Metastatic Liver Carcinoma in the Lung (tissue), 2 donors: ENCODE measurements around a stretch of chr1.

DNA sequence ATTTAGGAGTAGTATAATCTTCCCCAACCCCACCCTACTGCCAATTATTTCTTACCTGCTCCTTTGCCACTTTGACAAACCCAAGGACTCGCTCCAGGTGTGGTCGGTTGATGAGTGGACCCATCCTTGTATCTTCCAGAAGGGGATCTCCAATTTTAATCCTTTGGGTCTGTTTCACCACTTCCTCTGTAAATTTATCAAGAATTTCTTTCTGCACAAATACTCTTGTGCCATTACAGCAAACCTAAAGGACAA lies 29.2 kb downstream of the ALDH9A1 start:
- PRO-cap, 2 experiments: no peak in any of the 2 experiments

DNA sequence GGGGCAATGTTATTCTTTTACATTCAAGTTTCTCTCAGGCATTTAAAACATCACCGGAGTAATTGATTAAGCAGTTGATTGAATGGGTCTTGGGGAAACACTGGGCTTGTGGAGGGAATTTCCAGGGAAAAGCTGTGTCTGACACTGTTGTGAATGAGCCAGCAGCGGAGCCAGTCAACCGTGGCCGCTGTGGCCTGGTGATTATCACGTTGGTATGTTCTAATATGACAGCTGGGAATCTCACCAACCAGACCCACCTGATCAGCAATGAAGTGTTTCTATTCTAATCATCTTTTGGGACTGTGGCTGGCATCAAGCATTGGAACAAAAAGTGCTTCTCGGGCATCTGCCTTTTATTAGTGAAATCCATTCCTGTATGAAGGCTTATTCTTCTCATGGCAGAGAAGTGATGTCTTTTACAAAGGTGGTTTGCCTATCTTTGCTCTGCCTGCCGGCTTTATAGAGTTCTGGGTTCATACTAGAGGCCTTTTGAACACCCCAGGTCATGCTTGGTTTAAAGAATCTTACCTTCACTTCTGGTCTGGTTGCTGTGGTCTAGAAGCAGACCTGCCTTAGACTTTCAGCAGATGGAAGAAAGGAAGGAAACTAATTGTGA lies 141.1 kb upstream of the FAM78B start:
- PRO-cap, 2 experiments: no peak in any of the 2 experiments

DNA sequence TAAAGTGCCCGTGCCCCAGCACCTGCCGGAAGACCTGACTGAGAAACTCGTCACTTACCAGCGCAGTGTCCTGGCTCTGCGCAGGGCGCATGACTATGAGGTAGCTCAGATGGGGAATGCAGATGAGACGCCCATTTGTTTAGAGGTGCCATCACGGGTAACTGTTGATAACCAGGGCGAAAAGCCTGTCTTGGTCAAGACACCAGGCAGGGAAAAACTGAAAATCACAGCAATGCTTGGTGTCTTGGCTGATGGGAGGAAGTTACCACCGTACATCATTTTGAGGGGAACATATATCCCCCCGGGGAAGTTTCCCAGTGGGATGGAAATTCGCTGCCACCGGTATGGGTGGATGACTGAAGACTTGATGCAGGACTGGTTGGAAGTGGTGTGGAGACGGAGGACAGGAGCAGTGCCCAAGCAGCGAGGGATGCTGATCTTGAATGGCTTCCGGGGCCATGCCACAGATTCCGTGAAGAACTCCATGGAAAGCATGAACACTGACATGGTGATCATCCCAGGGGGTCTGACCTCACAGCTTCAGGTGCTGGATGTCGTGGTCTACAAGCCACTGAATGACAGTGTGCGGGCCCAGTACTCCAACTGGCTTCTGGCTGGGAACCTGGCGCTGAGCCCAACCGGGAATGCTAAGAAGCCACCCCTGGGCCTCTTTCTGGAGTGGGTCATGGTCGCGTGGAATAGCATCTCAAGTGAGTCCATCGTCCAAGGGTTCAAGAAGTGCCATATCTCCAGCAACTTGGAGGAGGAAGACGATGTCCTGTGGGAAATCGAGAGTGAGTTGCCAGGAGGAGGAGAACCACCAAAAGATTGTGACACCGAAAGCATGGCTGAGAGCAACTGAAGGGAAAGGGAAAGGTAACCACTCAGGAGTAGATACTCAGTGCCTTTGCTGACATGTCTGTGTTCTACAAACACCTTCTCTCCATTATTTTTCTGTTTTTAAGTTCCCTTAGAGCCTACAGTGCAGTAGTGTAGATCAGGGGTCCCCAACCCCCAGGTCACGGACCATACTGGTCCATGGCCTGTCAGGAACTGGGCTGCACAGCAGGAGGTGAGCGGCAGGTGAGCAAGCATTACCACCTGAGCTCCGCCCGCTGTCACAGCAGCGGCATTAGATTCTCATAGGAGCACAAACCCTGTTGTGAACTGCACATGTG lies 10.7 kb downstream of the POGK start:
- PRO-cap, 2 experiments: no peak in any of the 2 experiments

DNA sequence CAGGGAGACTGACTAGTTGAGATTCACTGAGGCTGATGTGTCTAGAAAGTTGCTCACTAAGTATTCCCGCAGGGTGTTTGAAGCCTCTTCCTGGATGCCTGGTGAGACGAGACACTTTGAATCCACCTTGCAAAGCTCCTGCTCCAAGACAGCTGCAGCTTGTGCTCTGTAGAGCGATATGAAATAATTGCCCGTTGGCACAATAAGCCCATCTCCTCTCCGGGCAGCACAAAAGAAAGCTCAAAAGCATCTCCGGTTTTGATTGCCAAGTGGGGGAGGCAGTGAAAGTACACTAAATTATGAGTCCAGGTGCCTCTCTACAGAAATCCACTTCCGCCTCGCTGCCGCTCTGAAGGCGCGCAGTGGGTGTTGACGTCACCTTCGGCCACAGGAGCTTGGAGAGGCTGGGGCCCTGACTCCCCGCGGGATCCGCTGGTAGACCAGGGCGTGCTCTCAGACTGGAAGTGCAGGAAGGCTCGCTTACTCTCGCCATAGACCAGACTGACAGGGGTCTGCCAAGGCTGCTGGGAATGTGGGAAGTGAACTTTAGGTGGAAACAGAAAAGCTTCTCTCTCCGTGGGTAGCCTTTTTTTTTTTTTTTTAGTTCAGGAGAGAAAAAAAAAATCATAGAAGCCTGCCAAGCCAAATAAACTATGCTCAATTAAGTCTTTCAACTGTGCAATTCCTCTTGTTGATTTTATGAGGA lies 46.1 kb downstream of the GPA33 start:
- PRO-cap, 2 experiments: peak in 1 of 2 experiments; most common plus-strand start position 443 of the sequence (in 1); most common minus-strand start position 351 of the sequence (in 1)

- PRO-cap, 2 experiments: no peak in any of the 2 experiments
Measured at GRCh38 chr1:167094757-167095184, 896 bp downstream of the STYXL2 start.

DNA sequence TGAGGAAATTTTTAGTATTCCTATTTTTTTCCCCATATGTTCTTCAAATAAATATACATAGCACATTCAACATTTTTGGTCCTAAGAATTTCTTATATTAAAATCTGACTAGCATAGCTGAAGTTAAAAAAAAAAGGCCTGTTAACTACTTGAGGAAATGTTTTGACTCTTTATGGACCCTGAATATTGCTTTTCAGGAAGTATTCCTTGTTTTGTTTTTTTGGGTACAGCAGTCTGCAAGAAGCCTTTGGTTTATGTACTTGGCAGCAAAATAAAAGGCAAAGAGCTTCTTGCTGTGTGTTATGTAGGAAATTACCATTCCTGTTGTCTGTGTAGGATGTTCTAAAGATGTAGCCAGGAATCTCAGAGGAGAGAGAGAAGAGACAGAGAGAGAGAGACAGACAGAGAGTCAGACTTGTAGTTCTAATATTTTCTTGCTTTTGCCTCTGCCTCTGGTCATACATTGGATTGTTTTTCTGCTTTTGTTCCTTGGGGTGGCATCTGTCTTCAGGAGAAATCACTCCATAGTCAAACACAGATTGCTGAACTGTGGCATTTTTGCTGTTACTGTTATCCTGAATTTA lies 49.6 kb downstream of the POU2F1 start:
- PRO-cap, 2 experiments: no peak in any of the 2 experiments

- PRO-cap, 2 experiments: no peak in any of the 2 experiments
Measured at GRCh38 chr1:167426479-167426867, 91.9 kb downstream of the CD247 start.

GRCh38 chr1:167450700-167451519 lies 67.4 kb downstream of the CD247 start:
- PRO-cap, 2 experiments: no peak in any of the 2 experiments

DNA sequence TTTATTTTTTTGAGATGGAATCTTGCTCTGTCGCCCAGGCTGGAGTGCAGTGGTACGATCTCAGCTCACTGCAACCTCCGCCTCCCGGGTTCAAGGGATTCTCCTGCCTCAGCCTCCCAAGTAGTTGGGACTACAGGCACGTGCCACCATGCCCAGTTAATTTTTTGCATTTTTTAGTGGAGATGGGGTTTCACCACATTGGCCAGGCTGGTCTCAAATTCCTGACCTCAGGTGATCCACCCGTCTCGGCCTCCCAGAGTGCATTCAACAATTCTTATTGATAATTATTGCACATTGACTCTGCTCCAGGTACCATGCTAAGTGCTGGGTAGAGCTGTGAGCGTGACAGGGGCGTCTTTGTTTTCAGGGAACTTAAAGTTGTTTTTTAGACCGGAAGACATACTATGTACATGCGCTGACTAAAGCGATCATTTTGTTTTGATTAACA lies 4.2 kb downstream of the CD247 start:
- PRO-cap, 2 experiments: no peak in any of the 2 experiments

- PRO-cap, 2 experiments: no peak in any of the 2 experiments
Measured at GRCh38 chr1:167515243-167515894, 3.0 kb downstream of the CD247 start.

GRCh38 chr1:167532518-167532773 lies 14.1 kb upstream of the CD247 start:
- PRO-cap, 2 experiments: no peak in any of the 2 experiments

- PRO-cap, 2 experiments: peak in 1 of 2 experiments; most common plus-strand start chr1:167554400 (in 1)
Measured at GRCh38 chr1:167554214-167554497, 594 bp upstream of the CREG1 start.

DNA sequence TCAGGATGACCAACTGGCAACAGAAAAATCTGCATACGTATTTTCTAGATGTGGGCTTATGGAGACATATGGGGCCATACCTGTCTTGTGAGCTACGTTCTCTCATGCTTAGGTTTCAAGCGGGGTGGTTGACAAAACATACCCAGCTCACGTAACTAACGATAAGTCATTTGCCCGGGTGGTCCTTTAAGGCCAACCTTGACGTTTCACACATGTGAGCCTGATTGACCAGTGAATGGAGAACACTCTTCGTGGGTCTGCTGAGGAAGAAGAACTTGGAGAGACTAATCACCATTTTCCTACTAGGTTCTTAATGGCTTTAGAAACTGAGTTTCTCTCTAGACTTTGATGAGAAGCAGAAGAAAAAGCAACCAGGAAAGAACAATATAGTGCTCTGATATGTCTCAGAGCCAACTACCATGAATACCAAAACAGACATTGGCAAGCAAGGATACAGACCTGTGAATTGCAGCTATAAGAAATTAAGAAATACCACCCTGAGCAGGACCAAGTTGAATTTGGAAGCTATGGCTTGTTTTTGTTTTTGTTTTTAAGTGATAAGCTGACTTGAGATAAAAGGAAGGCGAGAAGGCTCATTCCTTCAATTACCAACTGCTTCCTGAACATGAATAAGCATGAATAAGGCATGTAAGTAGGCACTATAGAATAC lies 13.3 kb upstream of the RCSD1 start:
- PRO-cap, 2 experiments: no peak in any of the 2 experiments

- PRO-cap, 2 experiments: no peak in any of the 2 experiments
Measured at GRCh38 chr1:167635061-167635976, 5.3 kb downstream of the RCSD1 start.

DNA sequence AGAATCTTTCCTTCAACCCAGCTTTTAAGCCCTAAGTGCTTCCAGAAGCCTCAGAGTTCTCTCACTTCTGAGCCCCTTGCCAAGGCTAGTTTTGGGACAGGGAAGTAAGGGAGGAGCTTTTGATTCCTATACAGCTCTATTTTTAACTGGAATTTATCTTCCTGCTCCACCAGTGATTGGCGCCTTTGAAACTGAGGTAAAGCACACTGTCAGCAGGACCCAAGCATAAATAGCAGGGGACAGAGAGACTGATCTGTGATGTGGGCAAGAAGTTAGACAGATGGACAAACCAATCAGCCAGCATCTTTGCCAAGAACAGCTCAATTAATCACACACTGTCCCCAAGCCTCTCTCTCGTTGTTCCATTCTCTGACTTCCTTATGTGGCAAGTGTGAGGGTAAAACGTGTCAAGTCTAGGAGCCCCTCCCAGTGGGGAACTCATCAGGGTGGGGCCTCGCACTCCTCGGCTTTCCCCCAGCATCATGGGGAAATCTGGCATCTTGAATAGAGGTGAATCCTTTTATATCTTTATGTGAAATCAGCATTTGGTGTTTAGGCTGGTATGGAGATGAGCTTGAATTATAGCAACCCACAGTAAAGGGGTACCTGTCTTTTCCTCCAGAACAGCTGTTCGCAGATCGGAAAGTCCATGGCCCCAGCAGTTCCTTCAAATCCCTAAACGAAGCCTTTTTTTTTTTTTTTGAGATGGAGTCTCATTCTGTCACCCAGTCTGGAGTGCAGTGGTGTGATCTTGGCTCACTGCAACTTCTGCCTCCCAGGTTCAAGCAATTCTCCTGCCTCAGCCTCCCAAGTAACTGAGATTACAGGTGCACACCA lies 40.1 kb upstream of the MPZL1 start:
- PRO-cap, 2 experiments: no peak in any of the 2 experiments

DNA sequence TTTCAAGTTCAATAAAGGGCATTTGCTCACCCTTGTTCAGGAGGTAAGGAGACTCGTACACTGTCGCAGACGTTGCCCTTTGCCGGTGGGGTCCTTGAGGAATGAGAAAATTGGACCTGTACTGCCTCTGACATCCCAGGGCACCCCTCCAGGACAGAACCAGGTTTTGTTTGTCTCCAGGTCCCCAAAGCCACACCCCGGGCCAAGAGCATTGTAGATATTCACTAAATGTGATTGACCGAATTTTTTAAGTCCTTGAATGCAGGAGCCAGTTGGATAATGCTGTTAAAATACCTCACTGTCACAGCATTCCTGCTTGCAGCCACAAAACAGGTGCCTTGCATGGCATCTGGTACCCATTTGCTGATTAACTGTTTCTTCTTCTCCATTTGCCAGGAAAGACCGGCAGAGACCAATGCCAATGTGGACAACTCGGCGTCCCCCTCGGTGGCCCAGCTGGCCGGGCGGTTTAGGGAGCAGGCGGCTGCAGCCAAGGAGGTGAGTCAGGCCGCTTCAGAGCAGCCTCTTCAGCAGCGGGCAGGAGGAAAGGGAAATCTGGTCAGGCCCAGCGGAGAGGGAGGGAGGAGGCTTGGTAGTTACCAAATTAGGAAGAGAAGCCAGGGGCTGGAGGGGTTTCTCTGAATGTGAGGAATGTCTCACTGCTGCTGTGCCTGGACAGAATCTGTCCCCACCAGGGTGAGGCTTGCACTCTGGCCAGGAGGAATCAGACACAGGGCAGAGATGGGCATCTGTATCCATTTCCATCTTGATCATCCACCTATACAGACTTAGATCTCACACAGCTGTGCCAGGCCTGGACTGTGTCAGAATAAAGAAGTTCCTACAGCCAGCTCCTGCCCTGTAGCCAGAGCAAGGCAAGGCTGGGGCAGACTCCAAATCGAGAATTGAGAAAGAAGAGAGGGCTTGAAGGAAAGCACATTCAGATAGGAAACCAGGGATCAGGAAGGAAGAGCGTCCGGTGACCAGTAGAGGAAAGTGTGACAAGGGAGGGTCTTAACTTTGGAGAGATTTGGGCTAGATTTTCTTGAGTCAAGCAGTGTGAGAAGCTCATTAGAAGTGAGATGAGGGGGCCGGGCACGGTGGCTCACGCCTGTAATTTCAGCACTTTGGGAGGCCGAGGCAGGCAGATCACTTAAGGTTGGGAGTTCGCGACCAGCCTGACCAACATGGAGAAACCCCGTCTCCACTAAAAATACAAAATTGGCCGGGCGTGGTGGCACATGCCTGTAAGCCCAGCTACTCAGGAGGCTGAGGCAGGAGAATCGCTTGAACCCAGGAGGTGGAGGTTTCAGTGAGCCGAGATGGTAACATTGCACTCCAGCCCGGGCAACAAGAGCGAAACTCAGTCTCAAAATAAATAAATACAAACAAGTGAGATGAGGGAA lies 37.8 kb upstream of the MPZL1 start:
- PRO-cap, 2 experiments: no peak in any of the 2 experiments

- PRO-cap, 2 experiments: no peak in any of the 2 experiments
Measured at GRCh38 chr1:168004491-168004809, 67.6 kb upstream of the MPC2 start.

DNA sequence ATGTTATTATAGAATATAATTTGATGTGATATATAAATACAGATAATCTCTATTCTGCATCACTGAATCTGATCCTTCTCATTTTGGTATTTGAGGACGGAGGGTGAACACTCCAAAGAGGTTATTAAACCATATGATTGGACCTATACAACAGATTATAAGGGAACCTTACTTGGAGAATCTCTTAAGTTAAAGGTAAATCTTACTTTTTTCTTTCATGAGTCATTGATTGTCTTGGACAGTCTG lies 5.8 kb downstream of the TIPRL start:
- PRO-cap, 2 experiments: no peak in any of the 2 experiments

DNA sequence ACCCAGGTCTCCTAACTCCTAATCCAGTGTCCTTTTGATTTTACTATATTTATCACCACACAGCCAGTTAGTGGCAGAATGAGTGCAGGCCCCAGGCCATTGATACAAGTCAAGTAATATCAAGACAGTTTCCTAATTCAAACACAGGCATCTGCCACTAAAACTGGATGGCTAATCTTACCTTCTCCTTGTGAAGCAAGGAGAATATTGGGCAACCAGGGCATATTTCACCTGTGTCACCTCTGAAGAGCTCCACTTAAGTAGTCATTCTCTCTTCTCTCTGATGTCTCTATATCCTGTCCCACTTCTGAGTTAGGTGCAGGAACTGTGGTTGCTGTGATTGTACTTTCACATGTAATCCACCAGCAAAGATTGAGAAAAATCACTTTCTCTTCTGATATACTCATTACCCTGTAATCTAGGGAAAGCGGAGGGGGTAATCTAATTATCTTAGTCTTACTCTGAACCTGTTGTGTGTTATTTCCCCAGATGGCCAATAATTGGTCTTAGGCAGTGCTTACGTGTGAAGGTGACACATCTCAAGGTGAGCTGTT lies 12.2 kb downstream of the XCL2 start:
- PRO-cap, 2 experiments: no peak in any of the 2 experiments

GRCh38 chr1:168636758-168637177 lies 60.4 kb downstream of the XCL1 start:
- PRO-cap, 2 experiments: no peak in any of the 2 experiments